PFSK-1 (cell line): ENCODE measurements around a stretch of chr1.

DNA sequence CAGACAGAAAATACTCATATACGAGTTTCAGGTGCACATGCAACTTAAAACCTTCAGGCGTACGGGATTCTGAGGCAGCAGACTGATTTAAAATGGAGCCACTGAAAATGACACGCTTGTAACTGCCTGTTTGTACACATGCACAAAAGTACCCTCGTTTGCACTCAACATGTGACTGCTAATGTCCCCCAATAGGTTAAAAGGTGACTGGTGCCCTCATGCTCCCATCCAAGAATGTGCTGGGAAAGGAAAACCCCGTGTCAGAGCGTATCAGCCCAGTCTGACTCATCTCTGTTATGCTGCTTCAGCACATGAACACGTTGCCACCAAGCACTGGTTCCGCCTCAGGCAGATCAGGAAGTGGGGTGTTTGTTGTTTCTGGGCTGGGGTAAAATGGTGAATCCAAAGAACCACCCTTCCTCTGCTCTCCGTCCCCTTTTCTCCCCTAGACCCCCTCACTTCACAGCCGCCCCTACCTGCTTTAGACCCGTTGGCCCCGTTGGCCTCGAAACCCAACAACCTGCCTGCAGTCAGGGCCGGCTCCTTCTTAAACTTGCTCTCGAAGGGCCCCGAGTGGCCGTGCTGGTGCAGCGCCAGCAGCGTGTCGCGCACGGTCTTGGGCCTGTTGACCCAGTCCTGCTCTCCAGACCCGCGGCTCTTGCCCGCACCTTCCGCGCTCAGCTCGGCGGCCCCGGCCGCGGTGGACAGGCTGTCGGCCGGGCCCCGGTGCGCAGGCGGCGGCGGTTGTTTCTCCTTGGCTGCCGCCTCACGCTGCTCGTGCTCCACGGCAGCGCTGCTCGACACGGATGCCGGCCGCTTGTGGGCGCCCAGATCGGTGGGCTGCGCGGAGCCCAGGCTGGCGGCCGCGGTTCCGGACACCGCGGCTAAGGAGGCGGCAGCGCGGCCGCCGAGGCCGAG is 1.7 kb downstream of the IRF2BP2 start:
- RRBS = under 1% methylated on average over 20 of the region's 65 CpGs

GRCh38 chr1:234608889-234609065 is 1.2 kb downstream of the IRF2BP2 start:
- RRBS = no CpG with 5 or more reads among the region's 27 CpGs

DNA sequence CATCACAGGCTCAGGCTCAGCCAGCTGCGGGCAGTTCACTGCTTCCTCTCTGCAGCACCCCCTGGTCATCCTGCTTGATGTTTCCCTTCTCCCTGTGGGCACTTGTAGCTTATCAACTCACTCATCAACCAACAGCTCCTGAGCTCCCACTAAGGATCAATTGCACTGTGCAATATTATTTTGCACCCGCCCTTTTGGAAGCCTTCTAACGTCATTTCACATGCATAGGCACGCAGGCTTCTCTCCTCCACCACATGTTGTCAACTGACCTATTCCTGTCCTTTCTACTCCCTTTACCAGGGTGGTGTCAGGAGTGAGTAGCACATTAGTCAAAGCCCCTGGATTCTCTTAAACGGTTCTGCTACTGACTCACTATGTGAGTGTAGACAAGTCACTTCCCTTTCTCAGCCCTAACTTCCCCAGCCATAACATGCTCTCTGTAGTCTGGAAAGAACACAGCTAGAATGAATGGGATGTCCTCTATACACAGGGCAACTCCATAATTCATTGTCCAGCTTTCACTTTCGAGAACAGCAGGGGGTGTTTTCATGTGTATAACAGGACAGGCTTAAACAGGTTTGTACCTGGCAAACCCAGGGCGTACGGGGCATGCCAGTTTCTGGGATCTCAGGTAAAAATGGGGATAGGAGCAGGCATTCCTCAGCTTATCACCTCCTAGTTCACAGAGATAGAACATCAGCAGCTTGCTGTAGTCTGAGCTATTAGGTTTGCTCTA is 47.2 kb upstream of the IRF2BP2 start:
- RRBS = no CpG with 5 or more reads among the region's 8 CpGs

DNA sequence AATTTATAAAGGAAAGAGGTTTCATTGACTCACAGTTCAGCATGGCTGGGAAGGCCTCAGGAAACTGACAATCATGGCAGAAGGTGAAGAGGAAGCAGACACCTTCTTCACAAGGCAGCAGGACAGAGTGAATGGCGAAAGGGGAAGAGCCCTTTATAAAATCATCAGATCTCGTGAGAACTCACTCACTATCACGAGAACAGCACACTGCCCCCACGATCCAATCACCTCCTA is 86.0 kb upstream of the IRF2BP2 start:
- RRBS = no CpG with 5 or more reads among the region's 4 CpGs

DNA sequence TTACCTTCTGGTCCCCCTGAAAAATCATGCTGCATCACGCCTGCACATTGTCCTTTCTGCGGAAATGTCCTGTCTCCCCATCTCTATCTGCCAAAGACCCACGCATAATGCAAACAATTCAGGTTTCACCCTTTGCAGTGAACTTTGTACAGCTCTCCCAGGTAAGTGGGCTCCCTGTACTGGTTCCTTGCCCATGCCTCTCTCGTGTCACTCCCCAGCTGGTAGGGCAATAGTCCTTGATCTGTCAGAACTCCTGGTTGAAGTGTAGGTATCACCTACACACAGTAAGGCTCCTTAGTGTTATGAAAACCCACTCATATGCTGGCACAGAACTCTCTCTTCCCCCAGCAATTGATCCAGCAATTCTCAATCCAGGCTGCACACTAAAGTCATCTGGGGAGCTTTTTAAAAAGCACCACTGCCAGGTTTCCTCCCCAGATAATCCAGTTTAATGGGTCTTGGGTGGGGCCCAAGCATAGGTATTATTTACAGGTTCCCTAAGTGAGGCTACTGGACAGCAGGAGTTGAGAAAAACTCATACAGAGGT is 103.1 kb upstream of the IRF2BP2 start:
- RRBS = no CpG with 5 or more reads among the region's 4 CpGs

- RRBS = no CpG with 5 or more reads among the region's 22 CpGs
Measured at GRCh38 chr1:234758481-234759350, 148.7 kb upstream of the IRF2BP2 start.

GRCh38 chr1:234842427-234843399 is 232.7 kb upstream of the IRF2BP2 start:
- RRBS = no CpG with 5 or more reads among the region's 15 CpGs

- RRBS = no CpG with 5 or more reads among the region's 4 CpGs
Measured at GRCh38 chr1:234845639-234845838, 235.6 kb upstream of the IRF2BP2 start.

GRCh38 chr1:234973449-234974298 is 155.0 kb downstream of the TOMM20 start:
- RRBS = no CpG with 5 or more reads among the region's 10 CpGs

DNA sequence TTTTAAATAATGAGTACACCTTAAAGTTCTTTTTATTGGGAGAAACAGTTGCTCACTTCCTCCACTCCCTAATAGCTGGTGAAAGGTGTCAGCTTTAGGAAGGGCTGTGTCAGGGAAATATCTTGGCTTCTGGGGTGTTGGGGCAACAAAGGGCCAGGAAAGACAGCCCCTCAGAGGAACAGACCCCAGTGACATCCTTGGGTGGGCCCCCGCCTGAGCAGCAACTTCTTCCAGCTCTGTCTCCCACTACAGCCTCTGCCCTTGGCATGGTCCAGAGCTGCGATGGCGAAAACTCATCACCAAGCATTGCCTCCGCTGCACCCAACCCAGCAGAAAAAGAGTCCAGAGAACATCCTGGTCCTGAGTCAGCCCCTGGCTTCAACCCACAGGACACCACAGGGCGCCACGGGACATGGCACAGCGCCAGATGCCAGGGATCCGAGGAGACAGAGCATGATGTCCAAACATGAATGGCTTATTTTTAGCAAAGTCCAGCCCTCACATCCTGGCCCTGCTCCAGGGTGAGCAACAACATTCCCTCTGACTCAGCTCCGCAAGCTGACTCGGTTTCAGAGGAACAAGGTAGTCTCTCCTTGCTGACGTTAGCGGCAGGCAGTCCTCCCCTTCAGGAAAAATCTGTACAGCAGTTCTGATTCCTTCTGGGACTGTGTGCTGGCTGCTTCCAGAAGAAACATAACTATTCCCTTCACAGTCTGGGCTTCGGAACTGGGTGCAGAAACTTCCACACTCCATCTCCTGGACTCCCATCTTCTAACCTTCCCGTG is 131.5 kb downstream of the TOMM20 start:
- RRBS = no CpG with 5 or more reads among the region's 14 CpGs

GRCh38 chr1:234997776-234998933 is 130.5 kb downstream of the TOMM20 start:
- RRBS = no CpG with 5 or more reads among the region's 21 CpGs

DNA sequence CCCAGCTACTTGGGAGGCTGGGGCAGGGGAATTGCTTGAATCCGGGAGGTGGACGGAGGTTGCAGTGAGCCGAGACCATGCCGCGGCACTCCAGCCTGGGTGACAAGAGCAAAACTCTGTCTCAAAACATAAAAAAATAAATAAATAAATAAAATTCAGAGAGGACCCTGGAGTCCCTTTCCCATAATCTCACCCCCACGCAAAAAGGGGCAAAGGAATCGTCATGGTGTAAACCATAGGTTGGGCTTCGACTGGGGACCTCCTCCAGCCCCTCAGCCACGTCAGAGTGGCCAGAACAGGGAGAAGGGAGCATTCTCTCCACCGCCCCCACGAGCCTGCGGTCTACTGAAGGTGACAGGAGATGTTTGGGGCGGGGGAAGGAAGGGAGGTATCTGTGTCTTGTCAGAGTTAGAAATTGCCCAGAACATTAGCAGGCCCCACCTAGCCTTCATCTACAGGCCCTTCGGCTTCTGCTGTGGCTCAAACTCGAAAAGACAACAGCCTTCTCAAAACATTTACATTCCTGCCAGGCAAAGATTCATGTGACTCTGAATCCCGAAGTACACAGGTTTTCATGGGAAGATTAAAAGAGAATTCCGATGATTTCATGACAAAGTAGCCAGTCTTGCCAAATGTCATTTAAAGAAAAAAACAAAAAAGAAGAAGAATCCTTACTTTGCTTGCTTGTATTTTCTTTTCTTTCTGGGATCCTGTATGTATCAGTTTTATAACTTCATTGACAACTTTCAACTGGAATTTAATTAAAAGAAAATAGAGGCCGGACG is 128.2 kb downstream of the TOMM20 start:
- RRBS = no CpG with 5 or more reads among the region's 19 CpGs

- RRBS = no CpG with 5 or more reads among the region's 5 CpGs
Measured at GRCh38 chr1:235006849-235007332, 121.7 kb downstream of the TOMM20 start.

DNA sequence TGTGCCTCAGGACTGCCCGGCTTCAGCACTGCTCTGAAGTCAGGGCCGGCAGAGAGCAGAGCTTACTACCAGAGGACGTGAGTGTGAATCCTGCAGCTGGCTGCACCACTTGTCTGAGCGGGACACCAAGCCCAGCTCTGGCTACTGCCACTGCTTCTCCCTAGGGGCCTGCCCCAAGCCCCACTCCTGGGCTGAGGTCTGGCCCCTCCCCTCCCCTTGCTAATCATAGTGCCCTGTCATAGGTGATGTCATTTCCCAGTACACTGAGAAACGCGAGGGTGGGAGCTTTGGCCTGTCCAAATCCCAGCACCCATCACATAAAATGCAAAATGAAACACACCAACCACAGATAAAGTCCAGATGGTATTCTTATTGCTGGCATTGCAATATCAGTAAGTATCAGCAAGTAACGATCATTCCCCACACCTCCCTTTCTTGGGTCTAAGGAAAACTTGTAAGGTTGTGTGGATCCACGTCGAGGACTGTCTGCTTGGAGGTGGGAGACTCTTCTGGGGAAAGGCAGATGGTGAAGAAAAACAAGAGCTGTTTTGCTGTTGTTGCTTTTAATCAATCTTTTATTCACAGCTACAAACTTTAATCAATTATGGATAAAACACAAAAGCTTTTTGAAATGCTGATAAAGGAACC is 77.7 kb downstream of the TOMM20 start:
- RRBS = no CpG with 5 or more reads among the region's 9 CpGs

DNA sequence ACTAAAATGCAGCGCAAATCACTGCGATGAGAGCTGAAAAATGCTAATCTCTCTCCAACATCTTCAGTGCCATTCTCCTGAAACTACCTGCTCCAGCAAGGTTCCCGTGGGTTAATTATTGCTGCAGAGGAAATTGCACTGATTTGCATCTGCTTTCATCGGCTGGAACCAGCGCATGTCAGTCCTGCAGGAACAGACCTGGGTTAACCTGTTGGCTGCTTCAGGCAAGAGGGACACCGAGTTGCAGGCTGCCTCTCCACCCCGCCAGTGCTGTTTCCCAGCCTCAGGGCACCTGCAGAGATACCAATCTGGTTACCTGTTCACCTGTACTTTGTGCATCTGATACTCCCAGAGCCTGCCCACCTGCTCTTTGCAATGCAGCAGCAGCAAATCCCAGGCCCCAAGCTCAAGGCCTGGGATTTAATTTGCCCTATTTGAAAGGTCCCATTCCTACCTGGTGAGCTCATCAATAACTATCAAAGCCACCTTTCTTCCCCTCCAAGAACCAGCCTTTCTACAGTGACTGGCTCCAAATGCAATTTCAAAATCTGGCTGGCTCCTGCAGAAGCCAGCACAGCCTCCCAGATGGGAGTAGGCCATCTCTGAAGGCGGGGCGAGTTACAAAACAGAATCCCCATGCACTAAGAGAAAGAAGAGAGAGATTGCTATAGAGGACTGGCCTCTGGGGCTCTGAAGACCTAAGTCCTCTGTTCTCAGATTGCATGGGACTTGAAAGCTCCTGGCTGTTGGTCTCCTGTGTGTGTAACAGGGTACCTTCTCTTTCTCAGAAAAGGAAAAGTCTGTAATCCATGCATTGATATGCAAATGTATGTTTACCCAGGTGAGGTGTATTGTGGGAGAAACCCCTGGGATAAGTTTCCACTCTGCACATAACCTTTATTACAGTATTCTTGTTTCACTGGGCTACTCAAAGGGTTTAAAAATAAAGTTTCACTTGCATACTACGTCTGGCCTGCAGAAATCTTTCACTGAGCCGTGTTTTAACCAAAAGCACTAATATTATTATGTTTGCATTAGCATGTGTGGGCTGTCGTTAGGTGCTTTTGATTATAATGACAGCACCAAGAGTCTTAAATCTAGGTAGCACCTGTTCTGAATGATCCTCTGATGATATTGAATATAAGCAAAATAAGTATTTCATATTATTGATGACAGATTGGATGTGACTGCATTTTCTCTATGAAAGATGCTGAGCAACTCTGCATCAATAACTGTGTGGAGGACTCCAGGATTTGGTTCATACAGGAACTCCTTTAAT is 67.6 kb downstream of the TOMM20 start:
- RRBS = no CpG with 5 or more reads among the region's 12 CpGs

GRCh38 chr1:235307325-235307650 is 20.7 kb downstream of the ARID4B start:
- RRBS = no CpG with 5 or more reads among the region's 2 CpGs

GRCh38 chr1:235454007-235454554 is 50.2 kb downstream of the B3GALNT2 start:
- RRBS = no CpG with 5 or more reads among the region's 9 CpGs

- RRBS = no CpG with 5 or more reads among the region's 9 CpGs
Measured at GRCh38 chr1:235867945-235868577, 1.4 kb upstream of the LYST start.

GRCh38 chr1:236018834-236019707 is 45.8 kb downstream of the NID1 start:
- RRBS = no CpG with 5 or more reads among the region's 11 CpGs